Parotid gland (tissue), 1 donor: ENCODE results near the gene SPDYE17.

DNA sequence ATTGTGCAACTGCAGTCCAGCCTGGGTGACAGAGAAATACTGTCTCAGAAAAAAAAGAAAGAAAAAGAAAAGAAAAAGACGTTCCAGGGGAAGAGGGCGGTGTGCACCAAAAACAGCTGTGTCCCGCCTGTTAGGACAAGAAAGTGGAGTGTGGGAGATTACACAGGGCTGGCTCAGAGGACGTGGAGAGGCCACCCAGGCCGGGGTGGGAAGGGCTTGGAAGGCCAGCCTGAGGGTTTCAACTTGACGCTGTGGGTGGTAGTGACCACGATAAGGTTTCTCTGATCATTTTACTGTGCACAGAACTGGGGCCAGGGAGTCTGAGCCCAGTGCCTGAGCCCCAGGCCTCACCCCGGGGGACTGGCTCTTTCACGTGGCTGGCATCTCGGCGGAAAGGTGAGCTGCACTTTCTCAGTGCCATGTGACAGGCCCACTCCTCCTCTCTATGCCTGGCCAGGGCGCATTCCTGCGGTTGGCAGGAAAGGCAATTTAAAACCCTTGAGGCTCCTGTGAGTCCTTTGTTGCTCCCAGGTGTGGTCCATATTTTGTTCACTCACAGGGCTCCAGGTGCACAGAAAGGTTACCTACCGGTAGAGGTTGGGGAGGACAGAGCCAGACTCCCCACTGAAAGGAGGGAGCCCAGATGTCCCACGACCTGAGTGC is 14.0 kb downstream of the RHBDD2 start:
- PRO-cap: no peak

DNA sequence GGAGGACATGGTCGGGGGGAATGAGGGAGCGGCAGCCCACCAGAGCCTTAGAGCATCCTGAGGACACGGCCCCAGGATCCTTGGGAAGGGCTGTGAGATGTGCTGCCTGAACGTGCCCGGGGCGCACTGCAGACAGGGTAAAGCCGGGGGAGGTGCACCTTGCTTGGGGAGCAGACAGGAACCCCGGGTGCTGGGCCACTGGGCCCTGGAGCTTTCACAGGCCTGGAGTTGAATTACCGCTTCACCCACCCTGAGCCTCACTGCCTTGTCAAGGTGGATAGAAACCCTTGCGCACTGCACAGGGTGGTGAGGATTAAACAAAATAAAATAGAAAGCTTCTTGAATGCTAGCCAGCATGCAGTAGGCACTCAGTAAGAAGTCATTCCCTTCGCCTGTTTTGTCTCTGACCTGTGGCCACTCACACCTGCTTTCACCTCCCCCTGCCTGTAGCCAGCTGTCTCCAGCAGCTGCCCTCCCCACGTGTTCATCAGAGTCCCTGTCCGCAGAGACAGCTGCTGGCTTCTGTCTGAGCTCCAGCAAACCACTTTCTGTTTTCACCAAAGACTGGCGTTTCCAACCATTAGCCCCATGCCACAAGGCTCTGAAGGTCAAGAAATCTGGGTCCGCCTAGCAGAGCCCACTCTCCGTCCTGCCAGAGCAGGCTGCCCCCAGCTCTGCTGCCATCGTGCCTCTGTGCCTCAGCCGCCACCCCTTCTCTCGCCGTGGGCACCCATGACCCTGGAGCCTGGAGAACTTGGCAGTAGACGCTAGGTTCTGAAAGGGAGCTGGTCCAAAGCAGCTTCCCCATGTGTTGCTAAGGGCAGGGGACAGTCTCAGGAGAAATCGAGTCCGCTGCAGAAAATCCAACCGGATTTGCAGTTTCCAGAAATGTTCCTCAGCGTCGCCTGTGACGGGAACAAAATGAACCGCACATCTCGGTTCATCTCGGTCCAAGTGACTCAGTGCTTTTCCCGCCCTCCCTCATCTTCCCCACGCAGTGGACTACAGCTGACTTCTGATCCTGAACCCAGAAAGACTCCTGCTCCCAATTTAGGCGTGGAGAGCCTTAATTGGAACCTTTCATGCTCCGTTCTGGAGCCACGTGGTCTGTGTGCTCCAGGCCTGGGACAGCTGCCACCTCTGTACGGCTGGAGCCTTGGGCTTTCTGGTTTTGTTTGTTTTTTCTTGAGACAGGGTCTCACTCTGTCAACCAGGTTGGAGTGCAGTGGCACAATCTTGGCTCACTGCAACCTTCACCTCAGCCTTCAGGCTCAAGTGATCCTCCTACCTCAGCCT is 28.1 kb downstream of the TMEM120A start:
- PRO-cap: no peak

- PRO-cap: no peak
Measured at GRCh38 chr7:76133919-76134635, 67.6 kb upstream of the SRRM3 start.

- PRO-cap: no peak
Measured at GRCh38 chr7:76142825-76143190, 58.9 kb upstream of the SRRM3 start.

DNA sequence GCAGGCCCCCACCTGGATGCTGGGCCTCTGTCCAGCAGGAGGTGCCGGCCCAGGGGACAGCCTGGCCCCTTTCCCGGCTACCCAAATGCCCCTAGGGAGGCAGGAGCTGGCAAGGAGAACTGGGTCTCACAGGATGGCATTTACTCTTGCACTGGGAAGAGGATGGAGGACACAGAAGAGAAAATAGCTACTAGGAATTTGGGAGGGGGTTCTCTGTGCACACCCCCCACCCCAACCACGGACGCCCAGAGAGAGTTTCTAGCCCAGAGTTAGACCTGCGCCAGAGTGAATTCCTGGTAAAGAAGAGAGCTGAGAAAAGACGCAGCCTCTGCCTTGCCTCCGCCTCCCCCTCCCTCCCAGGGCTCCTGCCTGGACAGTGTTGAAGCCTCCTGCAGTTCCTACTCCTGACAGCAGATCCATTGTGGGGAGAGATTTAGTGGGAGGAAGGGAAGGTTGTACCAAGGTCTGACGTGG is 797 bp downstream of the SRRM3 start:
- PRO-cap: no peak

DNA sequence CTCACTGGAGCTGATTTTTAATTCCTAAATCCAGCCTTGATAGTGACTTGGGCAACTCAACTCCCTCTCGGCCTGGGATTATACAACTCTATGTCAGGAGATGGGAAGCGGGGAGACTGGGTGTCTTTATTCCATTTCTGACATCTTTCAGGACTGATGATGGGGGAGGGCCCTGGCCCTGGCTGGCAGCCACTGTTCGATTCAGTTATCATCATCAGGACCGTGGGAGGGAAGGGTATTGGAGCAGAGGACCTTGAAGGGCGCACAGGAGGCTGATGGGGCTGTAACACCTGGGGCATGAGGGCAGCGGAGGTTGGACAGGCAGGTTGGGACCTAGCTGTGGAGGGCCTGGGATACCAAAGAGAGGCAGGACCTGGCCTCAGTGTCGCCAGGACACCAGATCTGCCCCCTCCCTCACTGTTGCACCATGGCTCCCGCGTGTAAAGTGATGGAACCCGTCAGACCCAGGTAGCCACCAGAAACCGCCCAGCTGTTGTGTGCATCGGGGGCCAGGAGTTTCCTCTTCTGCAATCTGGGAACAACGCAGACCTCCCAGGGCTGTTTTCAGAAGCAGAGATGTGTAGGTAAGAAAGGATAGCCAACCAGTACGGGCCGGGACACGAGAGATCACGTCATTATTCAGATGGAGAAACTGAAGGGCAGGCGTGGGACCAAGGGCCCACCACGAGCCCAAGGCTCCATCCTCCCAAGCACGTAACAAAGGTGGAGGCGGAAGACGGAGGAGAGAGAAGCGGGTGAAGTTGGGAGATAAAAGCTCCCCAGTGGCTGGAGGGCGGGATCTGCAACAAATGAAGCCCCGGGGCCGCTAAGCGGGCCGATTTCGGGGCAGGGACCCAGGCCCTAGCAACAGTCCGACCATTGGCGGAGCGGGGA is 15.0 kb downstream of the HSPB1 start:
- PRO-cap: bidirectional peak, plus-strand start outside the sequence, minus-strand start at position 802 of the sequence

- PRO-cap: no peak
Measured at GRCh38 chr7:76329664-76330374, 27.3 kb downstream of the HSPB1 start.

GRCh38 chr7:76333527-76334123 is 25.2 kb downstream of the YWHAG start:
- PRO-cap: no peak

DNA sequence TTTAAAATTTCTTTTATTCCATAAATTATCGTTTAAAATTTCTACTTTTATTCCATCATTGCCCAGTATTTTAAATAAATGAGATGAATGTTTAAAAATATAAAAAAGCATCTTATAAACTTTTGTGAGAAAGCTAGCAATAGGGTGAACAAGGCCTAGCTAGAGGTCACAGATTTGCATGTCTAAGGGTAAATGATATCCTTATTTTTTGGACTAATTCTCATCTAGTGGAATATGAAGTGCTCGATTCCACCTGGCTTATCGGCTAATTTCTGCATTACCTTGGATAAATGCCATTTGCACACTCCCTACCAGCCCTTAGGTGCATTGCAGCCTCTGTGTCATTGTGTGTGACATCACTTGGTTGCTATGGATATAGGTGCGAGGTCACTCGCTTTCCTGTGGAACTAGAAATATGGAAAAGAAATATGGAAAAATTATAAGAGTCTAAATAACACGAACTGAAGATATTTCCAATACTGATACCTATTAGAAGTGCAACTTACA is 2.1 kb downstream of the YWHAG start:
- PRO-cap: no peak

- PRO-cap: no peak
Measured at GRCh38 chr7:76358388-76358573, 510 bp downstream of the YWHAG start.

GRCh38 chr7:77006410-77006834 is 25.7 kb downstream of the SPDYE17 start:
- PRO-cap: no peak

GRCh38 chr7:77032164-77032601 is at the start of gene SPDYE17:
SPDYE17 (minus strand) TSS chr7:77032361.
- PRO-cap: no peak

DNA sequence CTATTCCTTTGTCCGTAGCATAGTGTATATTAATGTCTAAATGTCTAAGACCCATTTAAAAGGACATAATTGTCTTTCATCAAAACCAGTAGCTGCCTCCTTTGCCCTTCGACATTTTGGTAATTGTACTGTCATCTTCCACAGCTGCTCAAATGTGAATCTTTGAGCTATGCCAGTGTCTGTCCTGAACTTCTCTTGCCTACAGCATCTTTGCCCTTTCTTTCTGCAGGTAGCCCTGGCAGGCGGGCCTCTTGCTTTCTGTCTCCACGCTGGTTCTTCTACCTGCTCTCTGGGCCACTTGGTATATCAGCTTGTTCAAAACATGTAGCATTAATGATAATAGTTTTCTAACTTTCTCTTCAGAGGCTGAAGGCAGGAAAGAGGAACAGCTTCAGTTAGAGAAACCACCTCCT is 806 bp upstream of the FGL2 start:
- PRO-cap: no peak

GRCh38 chr7:77413179-77413506 is 3.0 kb downstream of the GSAP start:
- PRO-cap: no peak

DNA sequence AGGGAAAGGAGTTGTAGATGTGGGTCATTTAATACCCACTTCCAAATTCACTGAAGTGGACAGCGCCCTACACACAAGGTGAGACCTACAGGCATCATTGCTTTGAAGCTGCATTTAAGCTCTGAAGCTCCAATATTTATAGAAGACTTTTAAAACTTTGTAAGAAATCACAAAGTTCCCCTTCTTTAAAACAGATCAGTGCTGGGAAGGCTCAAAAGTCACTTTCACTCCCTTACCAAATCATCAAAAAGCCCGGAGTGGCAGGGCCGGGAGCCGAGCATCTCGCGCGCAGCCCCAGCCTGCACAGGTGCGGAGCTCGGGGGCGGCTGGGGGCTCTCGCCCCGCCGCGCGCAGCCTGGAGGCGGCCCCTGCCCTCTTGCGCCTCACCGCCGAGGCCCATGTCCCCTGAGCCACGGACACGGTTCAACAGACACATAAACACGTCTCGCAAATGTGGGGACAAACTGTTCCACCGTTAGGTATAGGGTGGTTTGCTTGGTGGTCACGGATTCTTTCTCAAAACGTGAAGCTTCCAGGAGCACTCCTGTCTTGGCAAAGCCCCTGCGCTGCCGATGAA is 790 bp downstream of the GSAP start:
- PRO-cap: no peak

GRCh38 chr7:77684866-77685760 is 11.1 kb upstream of the RSBN1L start:
- PRO-cap: no peak

DNA sequence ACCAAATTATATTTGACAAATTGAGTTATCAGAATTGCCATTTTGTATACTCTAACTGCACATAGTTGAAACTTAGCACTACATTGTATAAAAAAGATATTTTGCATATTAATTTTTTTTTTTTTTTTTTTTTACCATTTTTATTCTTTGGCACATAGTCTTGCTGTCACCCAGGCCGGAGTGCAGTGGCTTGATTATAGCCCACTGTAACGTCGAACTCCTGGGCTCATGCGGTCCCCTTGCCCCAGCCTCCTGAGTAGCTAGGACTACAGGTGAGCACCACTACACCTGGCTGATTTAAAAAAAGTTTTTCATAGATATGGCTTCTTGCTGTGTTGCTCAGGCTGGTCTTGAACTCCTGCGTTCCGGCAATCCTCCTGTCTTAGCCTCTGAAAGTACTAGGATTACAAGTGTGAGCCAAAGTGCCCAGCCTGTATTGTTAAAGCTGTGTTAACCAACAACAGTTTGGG is 15.0 kb downstream of the RSBN1L start:
- PRO-cap: no peak

DNA sequence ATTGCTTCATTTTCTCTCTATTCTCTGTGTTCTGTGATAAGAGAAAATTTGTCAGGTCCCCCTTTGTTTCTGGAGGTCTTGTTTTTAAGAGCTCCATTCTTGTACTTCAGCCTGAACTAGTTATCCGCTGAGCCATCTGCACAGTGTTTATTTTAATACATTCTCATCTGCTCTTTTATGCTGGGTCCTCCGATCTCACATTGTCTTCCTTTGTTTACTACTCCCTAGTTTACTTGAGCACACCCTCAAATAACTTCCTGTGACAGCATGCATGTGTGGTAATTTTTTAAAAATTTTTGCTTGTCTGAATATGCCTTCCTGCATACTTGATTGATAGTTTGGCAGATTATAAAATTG is 31.7 kb downstream of the RSBN1L start:
- PRO-cap: no peak

GRCh38 chr7:78020386-78020573 is 222.0 kb upstream of the TMEM60 start:
- PRO-cap: no peak

DNA sequence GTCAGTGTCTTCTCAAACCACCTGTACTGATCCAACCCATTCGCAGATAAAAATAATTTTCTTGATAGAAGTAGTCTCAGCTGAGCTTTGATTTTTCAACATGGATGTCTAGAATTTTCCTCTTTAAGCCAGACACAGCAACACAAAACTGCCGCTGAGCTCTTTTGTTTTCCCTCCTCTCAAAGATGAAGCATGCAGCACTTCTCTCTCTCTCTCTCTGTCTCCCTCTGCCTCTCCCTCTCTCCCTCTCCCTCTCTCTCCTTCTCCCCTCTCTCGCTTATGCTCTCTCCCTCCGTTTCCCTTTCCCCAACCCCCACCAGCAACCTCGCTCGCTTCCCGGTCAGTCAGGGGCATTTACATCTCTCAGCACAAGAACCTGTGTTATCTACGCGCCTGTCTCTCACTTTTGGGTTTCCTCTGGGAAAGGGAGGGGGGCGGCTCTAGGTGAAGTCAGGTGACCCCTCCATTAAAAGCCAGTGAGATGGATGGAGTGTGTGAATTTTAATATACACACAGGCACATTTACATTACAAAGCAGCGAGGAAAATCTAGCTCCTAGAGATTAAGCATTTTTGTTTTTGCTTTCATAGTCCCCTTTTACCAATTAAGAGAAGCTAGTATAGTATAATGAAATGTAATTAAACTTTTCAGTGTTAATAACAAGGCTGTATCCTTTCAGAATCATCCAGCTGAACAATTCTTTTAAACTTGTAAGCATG is 682.4 kb downstream of the MAGI2 start:
- PRO-cap: no peak